ENCODE measurements around a stretch of chr1.

DNA sequence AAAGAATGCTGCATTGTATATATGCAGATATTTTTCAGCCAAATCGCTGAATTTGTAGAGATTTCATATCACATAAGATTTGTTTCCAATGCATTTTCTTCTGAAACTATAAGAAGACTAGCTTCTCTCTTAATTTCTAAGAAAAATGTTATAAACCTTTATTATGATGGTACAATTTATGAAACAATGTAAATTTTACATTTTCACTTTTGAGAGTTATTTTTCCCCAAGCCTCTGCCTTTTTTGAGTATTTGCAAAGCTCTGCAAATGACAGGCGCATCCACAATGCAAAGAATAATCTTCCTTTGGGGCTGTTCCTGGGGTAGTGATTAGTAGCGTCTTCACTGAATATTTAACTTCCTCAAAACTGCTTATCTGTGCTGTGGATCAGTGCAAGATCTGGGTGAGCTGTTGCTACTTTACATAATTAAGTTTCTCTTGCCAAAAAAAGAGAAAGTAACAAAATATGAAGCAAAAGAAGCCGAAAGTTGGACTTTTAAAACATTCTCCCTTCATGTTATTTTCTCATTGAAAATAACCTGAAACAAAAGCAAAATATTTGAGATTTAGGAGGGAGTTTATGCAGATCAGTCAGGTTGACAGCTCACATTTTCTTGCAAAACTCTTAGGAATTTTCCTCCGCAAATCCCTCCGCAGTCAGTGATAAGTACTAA is 276.2 kb upstream of the B3GALT2 start:
- PRO-cap, result no peak

GRCh38 chr1:194289500-194290413 is 1103.3 kb upstream of the B3GALT2 start:
- PRO-cap, result no peak

DNA sequence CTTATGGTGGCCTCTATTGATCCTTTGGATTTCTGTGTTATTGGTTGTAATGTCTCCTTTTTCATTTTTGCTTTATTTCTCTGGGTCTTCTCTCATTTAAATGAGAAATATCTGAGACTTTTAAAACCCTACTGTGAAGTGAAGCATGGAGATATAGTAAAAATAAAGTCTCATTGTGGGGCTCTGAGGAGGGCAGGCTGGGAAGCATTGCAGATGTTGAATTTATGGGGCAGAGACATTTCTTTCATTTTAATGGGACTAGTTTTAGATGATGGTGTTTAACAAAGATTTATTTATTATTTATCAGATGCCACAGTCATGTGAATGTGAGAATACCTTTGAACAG is 1361.4 kb upstream of the B3GALT2 start:
- PRO-cap, result no peak

DNA sequence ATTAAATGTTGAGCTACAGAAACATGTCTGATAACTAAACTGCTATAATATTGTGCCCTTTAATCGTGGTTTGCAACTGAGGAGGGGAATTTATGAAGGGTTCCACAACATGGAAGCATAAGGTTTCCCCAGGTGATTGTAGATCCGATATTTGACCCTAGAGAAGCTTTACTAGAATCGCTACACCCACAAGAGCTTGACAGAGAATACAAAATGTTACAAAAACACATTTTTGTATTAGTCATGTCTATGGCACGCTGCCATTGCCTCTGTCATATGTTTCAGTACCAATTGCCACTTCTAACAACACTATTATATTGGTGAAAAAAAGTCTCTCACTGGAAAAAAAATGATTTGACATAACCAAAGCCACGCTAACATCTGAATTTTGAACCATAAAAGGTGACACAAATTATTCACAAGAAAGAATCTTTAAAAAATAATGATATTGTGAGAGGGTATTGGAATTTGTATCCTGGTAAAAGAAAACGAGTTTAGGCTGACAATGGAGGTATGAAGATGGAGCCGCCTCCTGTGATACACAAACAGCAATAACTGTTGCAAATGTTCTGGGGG is 214.5 kb downstream of the KCNT2 start:
- PRO-cap, result no peak

DNA sequence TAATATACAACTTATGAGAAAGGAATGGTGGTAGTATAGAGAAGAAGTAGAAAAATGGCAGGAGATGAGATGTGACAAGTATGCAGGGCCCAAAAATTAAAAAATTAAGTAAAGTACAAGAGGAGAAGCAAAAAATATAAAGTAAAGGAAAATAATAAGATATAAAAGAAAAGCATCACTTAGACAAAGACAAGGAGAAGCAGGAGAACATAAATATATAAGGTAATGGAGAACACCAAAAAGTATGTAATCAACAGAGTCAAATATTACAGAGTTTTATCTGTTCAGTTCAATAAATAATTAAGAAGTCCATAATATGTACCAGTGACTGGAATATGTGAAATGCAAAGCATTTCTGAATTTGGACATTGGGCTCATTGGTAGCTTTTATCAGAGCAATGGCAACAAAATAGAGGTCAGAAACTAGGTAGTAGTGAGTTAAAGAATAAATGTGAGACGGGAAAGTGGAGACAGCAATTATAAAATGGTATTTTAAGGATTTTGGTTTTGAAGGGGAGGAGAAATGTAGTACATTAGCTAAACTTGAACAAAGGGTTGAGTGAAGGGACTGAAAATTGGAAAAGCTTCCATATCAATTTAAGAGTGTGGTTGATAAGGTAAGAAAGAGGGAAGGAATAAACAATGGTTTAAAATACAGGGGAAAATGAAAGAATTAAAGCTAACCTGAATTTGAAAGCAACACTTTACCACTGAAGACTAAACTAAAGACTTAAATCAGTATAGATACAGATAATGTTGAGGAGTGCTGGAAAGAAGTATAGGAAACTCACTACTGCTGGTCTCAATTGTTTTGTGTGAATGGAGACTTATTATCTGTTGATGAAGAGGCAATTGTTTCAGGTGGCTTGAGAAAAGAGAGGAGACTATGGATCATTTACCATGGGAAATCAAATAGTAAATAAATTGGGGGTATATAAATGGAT is 31.4 kb downstream of the CFH start:
- PRO-cap, result no peak

DNA sequence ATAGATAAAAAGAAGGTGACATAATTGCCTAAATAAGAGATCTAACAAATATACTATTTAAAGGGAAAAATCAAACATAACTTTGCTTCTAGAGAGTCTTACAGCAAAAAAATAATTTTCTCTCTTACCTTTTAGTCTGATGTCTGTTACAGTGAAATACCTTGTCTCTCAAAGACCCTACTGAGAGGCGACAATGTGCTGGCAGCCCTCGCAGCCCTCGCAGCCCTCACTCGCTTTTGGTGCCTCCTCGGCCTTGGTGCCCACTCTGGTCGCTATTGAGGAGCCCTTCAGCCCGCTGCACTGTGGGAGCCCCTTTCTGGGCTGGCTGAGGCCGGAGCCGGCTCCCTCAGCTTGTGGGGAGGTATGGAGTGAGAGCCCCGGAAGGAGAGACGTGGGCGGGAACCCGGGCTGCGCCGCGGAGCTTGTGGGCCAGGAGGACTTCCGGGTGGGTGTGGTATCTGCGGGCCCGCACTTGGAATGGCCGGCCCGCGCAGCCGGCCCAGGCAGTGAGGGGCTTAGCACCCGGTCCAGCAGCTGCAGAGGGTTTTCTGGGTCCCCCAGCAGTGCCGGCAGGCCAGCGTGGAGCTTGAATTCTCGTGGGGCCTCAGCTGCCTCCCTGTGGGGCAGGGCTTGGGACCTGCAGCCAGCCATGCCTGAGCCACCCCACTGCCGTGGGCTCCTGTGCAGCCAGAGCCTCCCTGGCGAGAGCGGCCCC is 10.1 kb upstream of the CFHR2 start:
- PRO-cap, result no peak

GRCh38 chr1:196991817-196992301 is 14.5 kb downstream of the CFHR5 start:
- PRO-cap, result no peak

GRCh38 chr1:197199528-197200292 is 1.4 kb downstream of the ZBTB41 start:
- PRO-cap, result no peak

GRCh38 chr1:197355177-197355813 is 87.2 kb downstream of the CRB1 start:
- PRO-cap, result no peak

GRCh38 chr1:197391407-197391918 is 123.4 kb downstream of the CRB1 start:
- PRO-cap, result no peak

GRCh38 chr1:197675835-197676170 is 99.5 kb downstream of the DENND1B start:
- PRO-cap, result no peak

DNA sequence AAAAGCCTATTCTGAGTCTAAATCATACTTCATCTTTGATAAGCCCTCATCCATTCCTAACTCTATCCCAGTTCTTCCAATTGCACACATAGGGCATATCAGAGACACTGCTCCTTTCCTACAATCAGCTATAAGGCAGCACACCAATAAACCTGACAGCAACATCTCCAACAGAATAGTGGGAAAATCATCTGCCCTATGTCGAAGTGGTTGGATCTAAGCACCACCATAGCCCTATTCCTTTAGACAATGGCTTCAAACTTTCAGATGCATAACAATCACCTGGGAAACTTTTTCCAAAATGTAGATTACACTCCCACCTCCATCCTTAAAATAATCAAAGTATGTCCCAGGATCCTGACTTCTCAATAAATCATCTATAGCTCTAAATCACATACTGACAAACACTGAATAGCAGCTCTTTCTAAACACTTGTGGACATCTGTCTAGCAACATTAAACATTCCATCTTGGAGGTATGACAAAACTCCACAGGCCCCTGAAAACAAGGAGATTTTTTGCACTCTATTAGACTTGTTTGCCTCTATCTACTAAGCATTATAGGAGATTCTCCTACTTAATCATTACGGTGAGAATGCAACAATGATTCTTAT is 38.1 kb downstream of the DENND1B start:
- PRO-cap, result no peak

- PRO-cap, result no peak
Measured at GRCh38 chr1:197782801-197783283, 7.6 kb upstream of the DENND1B start.

GRCh38 chr1:197954923-197955430 is 37.8 kb downstream of the LHX9 start:
- PRO-cap, result no peak

GRCh38 chr1:198157511-198157920 is 718 bp downstream of the NEK7 start:
- PRO-cap, result bidirectional peak, plus-strand start at chr1:198157743, minus-strand start at chr1:198157582

- PRO-cap, result no peak
Measured at GRCh38 chr1:198168251-198168876, 11.6 kb downstream of the NEK7 start.

DNA sequence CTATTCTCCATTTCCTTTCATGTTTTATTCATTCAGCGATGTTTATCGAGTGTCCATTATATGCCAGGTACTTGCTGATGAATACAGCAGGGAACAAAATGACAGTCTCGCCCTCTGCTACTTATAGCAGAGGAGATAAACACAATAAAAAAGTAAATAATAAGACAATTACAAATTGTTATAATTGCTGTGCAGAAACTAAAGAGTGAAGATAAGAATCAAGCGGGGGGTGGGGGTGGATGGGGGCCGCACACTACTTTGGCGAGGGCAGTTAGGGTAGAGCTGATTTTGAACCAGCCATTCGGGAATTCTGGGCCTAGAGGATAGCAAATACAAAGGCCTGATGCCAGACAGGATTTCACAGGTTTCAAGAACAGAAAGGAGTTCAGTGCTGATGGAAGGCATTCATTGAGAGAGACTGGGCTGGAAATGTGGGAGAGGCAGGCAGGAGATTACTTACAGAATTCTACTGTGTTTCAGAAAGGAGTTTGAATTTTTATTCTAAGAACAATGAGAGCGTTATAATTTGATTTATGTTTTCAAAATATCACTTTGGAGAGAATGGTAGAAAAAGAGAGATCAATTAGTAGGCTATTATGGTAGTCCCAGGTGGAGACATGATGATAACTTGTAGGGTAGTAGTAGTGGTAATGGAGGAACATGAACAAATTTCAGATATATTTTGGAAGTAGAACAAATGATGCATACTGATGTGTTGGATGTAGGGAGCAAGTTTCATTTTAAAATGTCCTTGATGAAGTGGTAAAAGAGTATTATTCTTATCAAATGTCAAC is 66.1 kb downstream of the NEK7 start:
- PRO-cap, result no peak

DNA sequence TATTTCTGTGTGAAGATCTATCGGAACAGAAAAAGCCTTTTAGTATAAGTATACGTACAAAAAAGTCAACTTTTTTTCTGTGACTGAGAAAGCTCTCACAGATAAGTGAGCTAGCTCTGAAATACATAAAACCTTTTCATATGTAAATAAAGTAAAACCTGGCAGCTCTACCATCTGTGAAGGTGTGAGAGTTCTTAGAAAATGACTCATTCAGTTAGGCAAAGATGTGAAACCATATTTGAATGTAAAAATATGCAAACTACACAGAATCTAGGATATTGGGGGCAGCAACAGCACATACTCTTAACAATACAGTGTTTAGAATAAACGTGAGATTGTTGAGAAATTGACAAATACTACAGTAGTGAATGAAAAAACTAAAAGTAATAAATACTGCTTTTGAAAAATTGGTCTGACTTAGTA is 19.9 kb downstream of the ATP6V1G3 start:
- PRO-cap, result no peak

DNA sequence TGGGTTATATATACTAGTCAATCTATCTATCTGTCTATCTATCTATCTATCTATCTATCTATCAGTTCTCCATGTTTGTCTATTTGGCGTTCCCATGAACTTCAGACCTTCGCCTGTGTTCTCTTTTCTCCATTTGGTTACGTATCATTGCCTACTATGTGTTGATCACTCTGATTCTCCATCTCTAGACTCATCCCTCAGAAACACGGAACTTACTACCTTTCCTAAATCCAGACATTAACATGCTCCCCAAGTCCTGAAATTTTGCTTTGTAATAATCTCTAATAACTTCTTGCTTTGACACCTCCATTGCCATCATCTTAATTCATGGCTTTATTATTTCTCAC is 3.5 kb downstream of the PTPRC start:
- PRO-cap, result no peak

DNA sequence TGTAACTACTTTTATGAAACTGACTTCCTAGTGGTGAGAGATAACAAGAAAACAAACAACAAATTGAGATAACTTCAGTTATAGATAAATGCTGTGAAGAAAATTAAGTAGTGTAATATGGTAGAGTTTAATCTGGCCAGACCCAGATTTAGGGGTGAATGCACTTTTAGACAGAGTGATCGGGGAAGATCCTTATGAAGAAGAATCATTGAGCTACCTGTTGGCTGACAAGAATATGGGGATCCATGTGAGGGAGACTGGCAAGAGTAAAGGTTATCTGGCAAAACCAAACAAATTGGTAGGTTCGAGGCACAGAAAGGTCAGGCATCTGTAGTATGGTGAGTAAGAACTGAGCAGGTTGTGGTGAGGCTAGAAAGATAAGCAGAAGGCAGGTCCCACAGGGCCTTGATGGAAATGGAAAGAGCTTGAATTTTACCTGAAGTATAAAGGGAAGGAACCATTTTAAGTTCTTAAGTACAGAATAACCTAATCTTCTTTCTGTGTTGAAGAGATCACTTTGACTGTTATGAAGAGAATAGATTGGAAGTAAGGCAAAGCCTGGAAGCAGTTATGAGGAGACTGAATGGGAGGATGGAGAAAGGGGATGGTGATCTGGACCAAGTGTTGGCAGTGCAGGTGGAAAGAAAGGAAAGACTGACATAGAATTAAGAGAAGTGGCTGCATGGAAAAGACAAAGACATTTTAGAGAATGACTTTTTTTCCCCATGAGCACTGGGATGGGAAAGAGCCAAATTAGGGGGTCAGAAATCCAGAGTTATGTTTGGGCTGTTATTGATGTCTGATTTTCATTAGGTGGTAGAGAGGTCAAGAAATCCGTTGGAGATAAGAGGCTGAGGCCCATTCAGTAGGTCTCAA is 11.2 kb downstream of the PTPRC start:
- PRO-cap, result no peak

Data from mesothelial cell of epicardium (in vitro differentiated cells).